ENCODE measurements around the gene COX5B.

- RRBS, result no CpG with 5 or more reads among the region's 17 CpGs
Measured at GRCh38 chr2:97095295-97095801, 666 bp upstream of the FAHD2B start.

GRCh38 chr2:97192807-97193518, 80.0 kb downstream of the ANKRD36 start:
- RRBS, result no CpG with 5 or more reads among the region's 9 CpGs

DNA sequence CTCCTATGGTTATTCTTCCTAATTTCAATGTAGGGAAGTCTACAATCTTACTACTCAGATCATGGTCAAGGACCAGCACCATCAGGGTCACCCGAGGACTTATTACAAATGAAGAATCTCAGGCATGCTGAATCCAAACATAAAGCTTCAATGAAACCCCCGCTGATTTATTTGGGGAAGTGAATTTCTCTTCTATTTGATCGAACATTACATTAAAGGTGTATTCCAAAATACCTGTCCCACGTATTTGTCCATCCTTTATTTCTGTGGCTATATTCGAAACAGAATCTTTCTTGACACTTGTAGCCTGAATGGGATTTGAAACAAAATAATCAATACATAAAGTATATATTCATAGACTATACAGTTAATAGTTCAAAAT, 48.0 kb downstream of the ANKRD36B start:
- RRBS, result no CpG with 5 or more reads among the region's 5 CpGs

- RRBS, result no CpG with 5 or more reads among the region's 7 CpGs
Measured at GRCh38 chr2:97556608-97557358, 32.9 kb downstream of the ANKRD36B start.

DNA sequence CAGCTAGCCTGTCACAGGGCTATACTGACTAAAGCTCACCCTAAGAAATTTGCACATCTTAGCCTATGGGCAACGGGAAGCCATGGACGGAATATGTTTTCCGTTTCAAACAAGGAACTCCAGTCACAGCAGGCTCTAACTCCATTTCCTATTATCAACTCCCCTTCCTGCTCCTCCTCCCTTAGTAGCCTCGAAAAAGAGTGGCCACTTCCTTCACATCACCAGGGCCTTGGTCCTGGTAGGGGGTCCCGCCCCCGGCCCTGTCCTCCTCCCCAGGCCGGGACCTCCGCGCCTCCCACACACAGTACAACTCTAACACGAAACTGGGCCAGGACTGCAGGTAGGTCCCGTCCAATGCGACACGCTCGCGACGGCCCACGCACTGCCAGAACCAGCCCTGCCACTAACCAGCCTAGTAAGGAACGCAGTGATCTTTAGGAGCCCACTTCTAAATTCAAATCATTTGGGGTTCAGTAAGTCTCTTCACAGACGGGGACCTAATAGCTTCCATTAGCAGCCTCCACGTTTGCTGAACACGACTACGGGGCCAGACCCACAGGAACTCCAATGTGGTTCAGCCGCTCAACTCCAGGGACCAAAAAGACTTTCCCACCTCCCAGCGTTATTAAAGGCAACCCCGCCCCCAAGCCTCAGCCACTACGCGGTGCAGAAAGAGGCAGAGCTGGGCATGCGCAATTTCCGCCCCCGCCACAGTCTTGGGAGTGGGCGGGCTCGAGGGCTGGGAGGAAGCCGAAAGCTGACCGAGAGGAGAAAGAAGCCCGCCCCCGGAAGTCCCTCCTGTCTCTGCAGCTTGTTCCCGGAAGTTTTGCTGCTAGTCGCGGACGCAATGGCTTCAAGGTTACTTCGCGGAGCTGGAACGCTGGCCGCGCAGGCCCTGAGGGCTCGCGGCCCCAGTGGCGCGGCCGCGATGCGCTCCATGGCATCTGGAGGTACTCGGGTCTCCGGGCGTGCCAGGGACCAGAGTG, at the start of gene COX5B:
COX5B (plus strand) TSS at position 823 of the 986 bp plus-strand sequence.
- RRBS, result no CpG with 5 or more reads among the region's 55 CpGs

DNA sequence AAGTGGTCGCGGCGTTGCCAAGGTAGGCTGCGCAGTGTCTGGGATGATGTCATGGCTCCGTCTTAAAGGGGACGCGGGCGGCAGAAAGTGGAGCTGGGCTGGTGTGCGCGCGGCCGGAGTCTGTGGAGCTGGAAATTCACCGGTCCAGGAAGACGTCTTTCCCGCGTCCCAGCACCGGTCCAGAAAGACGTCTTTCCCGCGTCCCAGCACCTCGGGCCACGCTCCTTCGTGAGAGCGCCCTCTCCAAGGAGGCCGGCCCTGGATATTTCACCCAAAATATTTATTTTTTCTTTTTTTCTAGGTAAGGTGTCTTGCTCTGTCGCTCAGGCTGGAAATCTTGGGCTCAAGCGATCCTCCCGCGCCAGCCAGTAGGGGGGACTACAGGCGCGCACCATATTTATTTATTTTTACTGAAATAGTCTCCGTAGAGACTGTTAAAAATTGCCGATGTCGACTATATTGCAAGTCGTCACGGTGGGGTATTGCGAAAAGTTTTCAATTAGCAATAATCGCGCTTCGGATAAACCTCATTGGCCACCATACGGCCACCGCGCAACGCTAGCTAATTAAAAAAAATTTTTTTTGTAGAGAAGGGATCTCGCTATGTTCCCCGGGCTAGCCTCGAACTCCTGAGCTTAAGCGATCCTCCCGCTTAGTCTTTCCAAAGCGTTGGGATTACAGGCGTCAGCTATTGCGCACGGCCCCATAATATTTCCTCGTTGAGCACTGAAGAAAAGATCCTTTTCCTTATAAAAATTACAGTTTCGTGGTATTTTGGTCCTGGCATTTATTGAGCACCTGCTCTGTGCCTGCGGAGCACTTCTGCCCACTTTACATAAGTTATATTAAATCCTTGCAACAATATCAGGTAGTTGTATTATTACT, 570 bp upstream of the ACTR1B start:
- RRBS, result 2% methylated on average over 4 of the region's 56 CpGs

DNA sequence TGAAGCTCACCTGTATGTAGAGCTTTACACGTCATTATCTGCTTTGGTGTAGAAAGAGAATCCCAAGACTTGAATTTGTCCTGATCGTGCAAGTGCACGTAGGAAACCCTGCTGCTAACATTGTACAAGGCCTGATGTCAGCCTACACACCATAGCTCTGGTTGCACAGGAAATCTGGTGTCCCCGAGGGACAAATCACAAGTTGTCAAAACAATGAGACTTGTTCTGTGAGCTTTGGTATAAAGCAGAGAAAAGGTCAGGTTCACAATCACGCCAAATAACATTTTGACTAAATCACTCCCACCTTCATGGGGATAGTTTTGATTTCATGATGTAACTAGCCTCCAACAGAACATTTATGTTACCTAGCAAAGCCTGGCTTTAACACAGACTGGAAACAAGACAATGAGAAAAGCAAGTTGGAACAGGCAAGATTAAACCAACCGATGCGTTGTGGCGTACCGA, 41.4 kb downstream of the ZAP70 start:
- RRBS, result no CpG with 5 or more reads among the region's 9 CpGs

DNA sequence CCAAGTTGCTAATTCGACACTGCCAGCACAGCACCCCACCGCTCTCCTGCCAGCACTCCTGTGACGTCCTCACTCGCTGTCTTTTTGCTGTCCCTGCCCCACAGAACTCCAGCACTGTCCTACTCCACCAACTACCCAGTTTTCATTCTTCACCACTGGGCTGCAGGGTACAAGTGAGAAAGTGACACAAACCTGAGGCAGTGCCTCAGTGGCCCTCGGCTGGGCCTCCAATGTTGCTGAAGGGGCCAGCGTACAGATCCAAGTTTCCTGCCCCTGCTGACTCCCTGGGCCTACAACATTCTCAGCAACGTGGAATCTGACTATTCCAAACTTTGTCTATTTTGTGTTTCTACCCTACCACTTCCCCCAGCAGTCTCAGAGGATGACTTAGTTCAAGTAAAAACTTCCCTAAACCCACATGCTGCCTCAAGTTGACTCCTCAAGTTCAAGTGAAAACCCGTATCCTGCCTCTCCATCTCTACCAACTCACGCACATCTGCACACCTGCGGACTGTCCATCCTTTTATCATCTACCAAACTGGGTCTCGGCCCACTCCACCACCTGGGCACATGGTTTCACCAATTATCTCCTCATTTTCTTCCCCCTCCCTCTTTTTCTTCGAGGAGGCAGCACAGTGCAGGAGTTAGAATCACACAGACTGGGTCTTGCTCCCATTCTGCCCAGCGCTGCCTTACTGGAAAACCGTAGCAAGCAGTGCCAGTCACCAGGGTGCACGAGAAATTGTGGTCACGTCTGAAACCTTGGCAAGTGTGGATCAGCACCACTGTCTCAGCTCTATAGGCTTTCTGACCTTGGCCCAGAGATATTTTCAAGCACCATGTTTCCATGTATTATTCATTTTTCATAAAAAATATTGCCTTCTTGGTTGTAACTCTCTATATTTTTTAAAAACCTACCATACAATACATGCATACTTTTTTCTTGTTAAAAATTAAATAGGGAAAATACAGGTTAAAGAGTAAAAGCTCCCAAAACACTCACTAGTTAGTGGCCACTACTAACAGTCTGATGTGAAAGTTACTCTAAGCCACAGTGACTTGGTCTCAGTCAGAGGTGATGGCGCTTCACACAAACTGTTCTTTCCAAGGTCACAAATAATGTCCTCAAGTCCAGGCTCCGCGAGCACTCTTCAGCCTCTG, 75.0 kb downstream of the ZAP70 start:
- RRBS, result no CpG with 5 or more reads among the region's 19 CpGs

GRCh38 chr2:97834354-97835134, 121.2 kb downstream of the ZAP70 start:
- RRBS, result no CpG with 5 or more reads among the region's 3 CpGs

DNA sequence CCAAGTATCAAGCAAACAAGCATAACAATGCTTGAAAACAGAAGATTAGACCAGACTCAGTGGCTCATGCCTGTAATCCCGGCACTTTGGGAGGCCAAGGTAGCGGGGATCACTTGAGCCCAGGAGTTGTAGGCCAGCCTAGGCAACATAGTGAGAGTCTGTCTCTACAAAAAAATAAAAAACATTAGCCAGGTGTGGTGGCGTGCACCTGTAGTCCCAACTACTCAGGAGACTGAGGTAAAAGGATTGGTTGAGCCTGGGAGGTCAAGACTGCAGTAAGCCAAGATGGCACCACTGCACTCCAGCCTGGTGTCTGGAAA, 125.6 kb downstream of the ZAP70 start:
- RRBS, result no CpG with 5 or more reads among the region's 3 CpGs

DNA sequence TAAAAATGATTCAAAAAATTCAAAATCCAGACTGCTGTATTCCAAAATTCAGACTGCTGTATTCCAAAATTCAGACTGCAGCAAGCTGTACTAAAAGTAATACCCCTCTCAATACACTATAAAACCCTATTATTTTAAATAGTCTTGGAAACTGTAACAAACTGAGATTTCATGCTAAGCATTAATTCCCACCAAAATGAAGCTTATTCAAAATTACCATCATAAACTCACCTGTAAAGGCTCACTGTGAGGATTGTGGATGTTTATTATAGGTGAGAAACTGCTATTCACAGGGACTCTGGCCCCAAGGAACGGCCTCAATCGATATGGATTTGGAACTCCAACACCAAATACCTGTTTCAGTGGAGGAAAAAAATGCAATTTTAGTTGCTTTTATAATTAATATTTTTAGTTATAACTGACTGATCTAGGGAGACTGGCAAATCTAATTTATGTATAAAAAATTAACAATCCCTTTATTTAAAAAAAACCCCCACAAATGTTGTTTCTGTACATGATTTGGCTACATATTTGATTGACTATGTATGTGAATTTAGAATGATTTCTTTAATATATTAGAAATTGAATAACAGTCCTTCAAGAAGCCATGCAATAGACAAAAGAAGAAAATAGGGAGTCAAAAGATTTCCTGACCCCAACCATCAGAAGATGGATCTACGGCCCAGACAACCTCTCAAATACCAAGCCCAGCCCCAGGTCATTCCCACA, 128.4 kb downstream of the ZAP70 start:
- RRBS, result no CpG with 5 or more reads among the region's 3 CpGs

GRCh38 chr2:98464787-98465466, 20.3 kb downstream of the INPP4A start:
- RRBS, result no CpG with 5 or more reads among the region's 17 CpGs

DNA sequence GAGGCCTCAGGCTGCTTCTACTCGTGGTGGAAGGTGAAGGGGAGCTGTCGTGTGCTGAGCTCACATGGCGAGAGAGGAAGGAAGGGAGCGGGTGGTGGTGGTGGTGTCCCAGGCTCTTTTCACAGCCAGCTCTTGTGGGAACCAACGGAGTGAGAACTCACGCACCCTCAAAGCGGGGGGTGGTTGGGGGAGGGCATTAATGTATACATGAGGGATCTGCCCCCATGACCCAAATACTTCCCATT, 22.3 kb downstream of the INPP4A start:
- RRBS, result no CpG with 5 or more reads among the region's 7 CpGs

GRCh38 chr2:98658721-98659446, 50.5 kb downstream of the UNC50 start:
- RRBS, result no CpG with 5 or more reads among the region's 4 CpGs

- RRBS, result no CpG with 5 or more reads among the region's 4 CpGs
Measured at GRCh38 chr2:98760213-98760709, 29.3 kb upstream of the MGAT4A start.

DNA sequence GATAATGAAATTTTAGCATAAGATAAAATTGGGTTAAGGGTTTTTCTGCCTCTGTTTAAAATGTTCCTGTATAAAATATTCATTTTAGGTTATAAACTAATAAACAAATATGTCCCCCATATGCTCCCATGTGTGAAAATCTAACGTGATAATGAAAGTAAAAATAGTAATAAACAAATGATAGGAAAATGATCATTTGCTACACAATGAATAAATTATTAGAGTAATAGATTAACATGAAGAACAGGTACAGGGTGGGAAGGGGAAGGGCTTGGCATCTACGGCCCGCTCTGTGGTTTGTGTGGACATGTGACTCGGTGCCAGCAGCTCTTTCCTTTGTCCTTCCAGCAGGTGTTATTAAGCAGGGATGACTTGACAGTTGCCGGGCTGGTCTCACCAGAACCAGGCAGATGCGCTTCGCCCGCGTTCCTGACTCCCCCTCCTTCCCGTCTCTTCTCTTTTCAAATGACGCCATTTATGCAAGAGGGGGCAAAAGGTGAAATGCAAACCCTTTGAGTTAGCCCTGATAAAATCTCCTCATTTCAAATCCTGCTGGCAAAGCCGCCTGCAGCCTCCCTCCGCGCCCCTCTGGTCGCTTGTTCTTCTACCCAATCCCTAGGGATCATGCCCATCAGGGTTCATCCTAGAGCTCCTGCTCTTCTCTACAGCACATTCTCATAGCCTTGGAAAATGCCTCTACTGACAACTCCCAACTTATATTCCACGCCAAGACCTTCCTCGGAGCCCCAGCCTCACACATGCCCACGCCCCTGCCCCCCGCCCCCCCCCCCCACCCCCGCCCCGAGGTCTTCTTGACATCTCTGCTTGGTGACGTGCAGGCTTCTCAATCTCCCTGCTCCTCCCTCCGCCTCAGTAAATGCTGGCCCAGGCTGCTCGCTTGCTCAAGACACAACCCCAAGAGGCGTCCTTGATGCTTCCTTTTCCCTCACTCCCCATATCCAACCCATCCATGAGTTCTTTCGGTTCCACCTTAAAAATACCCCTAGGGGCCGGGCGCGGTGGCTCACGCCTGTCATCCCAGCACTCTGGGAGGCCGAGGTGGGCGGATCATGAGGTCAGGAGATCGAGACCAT, 39.0 kb upstream of the MGAT4A start:
- RRBS, result no CpG with 5 or more reads among the region's 33 CpGs

- RRBS, result no CpG with 5 or more reads among the region's 18 CpGs
Measured at GRCh38 chr2:98909376-98910120, 26.5 kb downstream of the CRACDL start.

DNA sequence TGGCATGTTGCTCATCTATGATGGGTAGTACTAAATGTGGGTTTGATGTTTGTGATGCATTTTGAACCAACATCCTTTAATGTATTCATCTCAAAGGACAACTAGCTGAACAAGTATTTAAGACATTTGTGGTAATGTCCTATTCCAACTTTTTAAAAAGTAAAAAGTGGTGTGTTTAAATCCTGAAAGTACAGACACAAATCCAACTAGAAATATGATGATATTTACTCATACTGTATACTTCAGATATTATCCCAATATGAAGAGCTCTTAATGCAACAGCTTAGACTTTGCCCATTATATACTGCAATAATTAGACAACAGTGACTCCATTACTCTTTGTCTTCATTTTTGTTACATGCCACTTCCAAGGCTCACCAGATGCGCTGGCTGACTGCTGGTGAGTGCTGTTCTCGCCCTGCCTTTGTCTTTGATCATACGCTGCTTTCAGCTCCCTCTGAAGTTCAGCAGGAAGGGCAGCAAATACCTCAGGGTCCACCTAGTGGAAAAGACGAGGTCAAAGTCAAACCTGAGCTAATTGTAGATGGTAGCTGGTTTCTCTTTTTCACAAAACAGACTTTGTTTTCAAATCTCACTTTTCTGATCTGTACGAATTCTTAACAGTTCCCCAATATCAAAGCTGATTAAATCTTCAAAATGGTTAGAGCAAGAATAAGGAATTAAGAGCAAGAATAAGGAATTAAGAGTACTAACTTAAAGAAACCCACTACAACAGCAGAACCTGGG, 66.3 kb downstream of the EIF5B start:
- RRBS, result no CpG with 5 or more reads among the region's 5 CpGs

GRCh38 chr2:99405802-99406571, 68.8 kb downstream of the EIF5B start:
- RRBS, result no CpG with 5 or more reads among the region's 11 CpGs

- RRBS, result no CpG with 5 or more reads among the region's 5 CpGs
Measured at GRCh38 chr2:99449127-99449969, 40.5 kb downstream of the REV1 start.

Measured in GM19239 (cell line).